Ishikawa (cell line): ENCODE measurements around a stretch of chr9.

DNA sequence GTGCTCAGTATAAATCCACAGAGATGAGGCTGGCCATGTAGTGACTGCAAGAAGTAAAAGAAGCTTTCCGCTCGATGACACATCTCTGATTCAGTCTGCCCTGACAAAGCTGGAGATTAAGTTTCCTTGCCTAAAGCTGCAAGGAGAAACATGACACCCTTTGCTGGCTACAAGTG is 304.5 kb downstream of the ACTL7B start:
- RRBS: no CpG with 5 or more reads among the region's 2 CpGs

DNA sequence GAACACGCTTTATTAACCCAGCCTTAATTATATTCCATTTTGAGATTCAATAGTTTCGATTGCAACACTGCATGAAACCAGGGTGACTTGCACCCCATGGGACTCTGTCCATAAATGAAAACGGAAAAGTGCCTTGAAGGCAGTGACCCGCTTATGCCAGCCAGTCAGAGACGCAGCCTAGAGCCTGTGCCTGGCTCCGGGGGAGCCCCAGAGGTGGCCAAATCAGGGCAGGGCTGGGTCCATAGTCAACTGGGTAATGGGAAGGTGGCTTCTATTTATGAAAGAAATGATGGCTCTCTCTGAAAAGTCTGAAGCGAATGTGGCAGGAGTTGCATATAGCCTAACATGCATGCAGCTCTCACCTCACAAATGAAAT is 304.2 kb downstream of the ACTL7B start:
- RRBS: no CpG with 5 or more reads among the region's 7 CpGs

- RRBS: no CpG with 5 or more reads among the region's 4 CpGs
Measured at GRCh38 chr9:108704159-108704730, 151.5 kb downstream of the ACTL7B start.

- RRBS: no CpG with 5 or more reads among the region's 4 CpGs
Measured at GRCh38 chr9:108708859-108709072, 147.0 kb downstream of the ACTL7B start.

DNA sequence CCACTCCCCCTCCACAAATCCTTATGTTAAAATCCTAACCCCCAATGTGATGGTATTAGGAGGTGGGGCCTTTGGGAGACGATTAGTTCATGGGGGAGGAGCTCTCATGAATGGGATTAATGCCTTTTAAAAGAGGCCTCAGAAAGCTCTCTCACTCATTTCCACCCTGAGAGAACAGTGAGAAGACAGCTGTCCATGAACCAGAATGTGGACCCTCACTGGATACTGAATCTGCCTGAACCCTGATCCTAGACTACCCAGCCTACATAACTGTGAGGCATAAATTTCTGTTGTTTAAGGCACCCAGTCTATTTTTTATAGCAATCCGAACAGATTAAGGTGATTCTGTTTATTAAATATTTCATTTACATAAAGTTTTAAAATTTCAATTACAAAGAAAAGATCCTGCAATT is 7.9 kb downstream of the CTNNAL1 start:
- RRBS: no CpG with 5 or more reads among the region's 2 CpGs

GRCh38 chr9:109011266-109011882 is 1.9 kb downstream of the CTNNAL1 start:
- RRBS: no CpG with 5 or more reads among the region's 1 CpG

GRCh38 chr9:109016257-109017103 is 3.2 kb upstream of the CTNNAL1 start:
- RRBS: no CpG with 5 or more reads among the region's 2 CpGs

DNA sequence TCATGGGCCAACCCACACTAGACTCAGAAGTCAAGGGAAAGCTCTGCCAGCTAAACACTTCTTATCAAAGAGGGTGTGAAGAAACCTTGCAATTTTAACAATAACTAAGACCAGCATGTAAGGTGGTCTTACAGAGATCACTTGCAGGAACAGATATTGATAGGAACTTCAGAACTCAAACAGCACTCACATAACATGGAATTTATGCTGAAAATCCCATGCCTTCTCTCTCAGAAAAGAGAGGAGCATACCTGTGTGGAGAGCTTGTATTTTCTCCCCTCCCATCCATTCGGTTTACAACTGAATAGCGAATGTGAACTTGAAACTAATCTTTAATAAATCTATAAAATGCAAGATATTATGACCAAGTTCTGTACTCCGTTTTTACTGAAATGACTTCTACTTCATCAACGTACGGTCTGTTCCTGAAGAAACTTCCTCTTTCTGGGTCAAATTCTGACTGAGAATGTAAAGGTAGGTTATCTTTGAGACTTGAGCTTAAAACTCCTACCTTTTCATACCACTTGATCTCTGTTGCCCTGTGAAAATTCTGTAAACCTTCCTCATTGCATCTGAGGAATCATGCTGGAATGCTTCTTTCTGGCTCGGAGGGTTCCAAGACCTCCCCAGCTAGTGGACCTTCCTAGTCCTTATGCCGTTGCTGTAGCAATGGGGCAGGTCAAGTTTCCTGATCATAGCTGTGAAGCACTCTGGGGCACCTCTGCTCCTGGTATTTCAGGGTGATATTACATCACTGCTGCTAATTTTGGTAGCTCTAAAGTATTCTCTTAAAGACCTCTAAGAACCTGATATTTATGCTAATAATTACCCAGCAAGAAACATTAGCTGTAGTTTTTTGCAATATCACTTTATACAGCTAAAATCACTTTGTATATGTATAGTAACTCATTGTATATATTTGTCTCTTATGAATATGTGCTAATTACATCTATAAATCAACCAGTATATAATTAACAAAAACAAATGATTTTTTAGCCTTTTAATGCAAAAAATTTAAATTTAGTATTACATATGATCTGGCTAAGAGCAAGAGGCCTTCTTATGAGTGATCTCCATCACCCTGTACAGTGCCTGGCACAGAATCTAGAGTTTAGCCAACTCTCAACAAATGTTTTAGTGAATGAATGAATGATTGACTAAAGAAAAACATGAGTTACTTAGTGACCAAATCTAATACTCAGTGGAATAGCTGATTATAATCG is 4.4 kb upstream of the CTNNAL1 start:
- RRBS: no CpG with 5 or more reads among the region's 8 CpGs

DNA sequence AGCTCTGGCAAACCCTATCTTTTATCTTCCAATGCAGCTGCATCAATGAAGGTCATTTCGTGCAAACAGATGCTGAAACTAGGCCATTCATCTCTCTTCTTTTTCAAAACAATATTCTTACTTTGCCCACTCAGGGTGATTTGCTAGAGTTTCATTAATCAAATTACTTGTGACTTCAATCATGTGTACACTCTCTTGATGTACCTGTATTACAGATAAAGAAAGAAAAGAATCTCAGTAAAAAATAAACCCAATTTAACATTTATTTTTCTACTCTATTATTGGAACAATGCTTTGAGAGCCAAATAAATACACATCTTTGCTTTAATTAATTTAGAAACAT is 46.5 kb downstream of the TMEM245 start:
- RRBS: no CpG with 5 or more reads among the region's 1 CpG

- RRBS: no CpG with 5 or more reads among the region's 6 CpGs
Measured at GRCh38 chr9:109087118-109087432, 32.7 kb downstream of the TMEM245 start.

DNA sequence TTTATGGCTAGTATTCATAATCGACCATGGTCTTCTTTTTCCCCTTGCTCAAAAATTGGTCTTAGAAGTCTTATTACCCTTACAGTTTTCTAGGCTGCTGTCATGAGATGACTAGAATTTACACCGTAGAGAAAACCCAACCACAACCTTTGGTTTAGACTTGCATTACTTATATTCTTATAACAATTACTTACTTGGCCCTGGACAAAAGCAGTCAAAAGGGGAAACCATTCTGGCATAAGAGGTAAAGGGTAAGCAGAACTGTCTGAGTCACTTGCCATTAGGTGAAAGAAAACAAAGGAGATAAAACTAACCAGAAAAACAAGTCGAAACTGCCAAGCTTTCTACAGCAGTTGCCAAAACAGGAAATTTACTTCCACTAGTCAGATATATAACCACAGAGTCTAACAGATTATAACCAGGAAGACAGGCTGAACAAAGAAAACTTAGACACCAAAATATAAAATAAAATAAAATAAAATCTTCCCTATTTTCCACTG is 17.9 kb downstream of the TMEM245 start:
- RRBS: no CpG with 5 or more reads among the region's 3 CpGs

- RRBS: no CpG with 5 or more reads among the region's 2 CpGs
Measured at GRCh38 chr9:109297791-109298276, 23.0 kb downstream of the EPB41L4B start.

DNA sequence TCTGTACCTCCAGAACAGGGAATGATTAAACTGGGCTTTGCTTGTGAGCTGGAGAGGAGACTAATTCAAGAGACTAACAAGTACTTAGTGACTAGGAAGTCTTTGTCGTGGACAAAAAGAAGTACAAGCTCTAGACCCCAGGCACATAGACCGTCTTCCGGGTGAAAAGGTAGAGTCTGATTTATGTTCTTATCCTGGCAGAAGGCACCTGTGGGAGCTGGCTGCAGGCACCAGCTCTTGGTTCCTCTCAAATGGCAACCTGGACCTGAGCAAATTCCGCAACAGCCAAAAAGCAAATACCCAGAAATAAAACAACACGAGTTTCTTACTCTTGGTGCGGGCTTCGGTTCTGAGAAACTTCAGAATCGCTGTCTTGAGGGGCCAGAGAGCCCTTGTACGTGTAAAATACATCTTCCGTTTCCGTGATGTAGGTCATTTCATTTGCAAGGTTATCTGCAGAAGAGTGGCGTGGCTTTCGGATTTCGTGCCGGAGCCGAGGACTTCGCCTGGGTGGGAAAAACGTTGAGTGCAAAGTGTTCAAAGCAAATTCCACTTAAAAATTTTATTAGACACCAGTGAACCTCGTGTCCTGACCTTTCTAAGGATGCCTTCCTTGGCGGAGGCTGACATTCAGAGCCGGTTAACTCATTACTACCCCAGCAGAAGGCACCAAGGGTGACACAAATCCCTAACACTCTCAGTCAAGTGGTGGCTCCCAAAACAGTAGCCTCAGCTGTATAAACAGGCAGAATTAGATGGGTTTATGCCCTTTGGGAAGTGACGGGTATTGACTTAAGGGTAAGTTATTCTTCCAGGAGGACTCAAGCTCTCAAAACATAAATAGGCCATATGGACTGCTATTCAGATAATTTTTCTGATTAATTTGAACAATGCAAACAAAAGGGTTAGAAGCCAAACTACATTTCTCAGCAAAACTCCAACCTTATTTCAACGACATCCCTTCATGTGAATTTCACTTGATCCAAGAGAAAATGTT is 77.7 kb downstream of the PTPN3 start:
- RRBS: no CpG with 5 or more reads among the region's 23 CpGs

GRCh38 chr9:109487376-109487651 is 10.8 kb downstream of the PTPN3 start:
- RRBS: no CpG with 5 or more reads among the region's 5 CpGs

DNA sequence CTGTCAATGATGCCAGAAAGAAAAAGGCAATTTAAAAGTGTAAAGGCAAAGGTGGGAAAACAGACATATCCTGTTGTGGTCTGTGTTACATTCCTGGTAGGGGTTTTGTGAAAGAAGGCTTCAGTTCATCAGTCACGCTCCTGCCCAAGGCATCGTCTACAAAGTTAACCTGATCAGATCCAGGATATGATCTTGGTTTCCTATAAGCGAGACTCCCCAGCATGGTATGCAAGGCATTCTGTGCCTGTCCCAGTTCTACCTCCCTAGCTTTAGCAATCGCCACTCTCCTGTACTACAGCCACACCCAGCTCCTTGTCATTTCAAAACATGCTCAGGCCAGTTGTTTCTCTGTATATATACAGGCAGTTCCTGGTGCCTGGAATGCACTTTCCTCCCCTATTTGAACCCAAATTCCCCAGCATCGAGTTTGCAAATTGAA is 58.0 kb upstream of the PTPN3 start:
- RRBS: no CpG with 5 or more reads among the region's 5 CpGs

GRCh38 chr9:109789548-109790097 is 9.6 kb downstream of the PALM2AKAP2 start:
- RRBS: no CpG with 5 or more reads among the region's 6 CpGs

DNA sequence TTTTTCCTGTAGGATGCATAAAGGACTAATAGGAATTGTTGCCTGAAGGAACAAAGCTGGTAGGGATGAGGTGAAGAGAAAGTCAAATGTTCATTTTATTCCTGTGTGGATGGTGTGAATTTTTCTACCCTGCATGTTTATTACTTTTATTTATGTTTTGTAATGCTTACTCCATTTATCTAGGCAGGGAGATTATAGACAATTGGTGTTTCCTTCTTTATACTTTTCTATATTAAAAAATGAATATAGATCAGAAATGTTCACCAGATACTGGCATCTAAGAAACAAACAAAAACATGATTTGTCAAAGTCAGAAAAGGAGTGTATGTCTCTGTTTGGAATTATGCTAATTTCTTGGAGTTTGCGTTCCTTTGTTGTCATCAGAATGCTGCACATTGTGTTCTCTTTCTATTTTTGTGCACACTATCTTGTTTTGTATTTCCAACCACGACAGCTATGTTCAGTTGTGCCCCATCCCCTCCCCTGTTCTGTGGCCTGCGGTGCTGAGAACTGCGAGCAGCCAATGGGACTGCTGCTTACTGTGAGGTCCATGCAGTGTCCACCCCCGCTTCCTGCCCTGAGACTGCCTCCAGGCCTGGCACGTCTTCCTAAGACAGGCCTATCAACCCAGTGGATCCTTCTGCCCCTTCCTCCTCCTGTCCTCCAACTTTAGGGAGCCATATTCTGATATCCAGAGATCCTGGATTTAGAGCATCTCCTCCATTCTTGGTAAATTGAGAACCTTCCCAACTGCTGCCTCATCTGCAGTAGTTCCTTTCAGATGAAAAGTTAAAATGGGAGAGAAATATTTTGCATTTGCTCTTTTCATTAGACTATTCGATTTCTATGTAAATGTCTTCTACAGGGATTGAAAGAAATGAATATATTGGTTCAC is 76.8 kb downstream of the PALM2AKAP2 start:
- RRBS: no CpG with 5 or more reads among the region's 7 CpGs

- RRBS: no CpG with 5 or more reads among the region's 3 CpGs
Measured at GRCh38 chr9:109861426-109861681, 81.4 kb downstream of the PALM2AKAP2 start.

DNA sequence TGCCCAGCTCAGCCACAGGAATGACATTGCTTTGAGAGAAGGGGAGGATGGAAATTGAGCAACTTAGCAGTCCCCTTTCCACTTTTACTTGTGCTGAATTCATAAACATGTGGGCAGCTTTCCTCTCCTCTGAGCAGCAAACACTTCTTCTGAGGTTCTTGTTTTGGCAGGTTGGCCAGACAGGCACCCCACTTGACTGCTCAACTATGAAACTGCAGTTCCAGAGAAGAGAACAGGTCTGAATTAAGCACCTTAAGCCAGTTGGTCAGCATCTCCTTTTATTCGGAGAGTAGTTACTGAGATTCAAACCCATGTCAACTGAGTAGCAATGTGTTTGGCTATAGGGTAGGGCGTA is 134.4 kb downstream of the PALM2AKAP2 start:
- RRBS: no CpG with 5 or more reads among the region's 2 CpGs

GRCh38 chr9:110066896-110067269 is 141.1 kb downstream of the C9orf152 start:
- RRBS: no CpG with 5 or more reads among the region's 3 CpGs